ENCODE results near the gene GTF2H3.

GRCh38 chr12:122892239-122892787 is 3.6 kb downstream of the VPS37B start:
- PRO-cap: no peak
- RAMPAGE, long total RNA: no peak

GRCh38 chr12:122943099-122943631 is 23.1 kb downstream of the ABCB9 start:
- PRO-cap: no peak
- RAMPAGE, long total RNA: no peak

DNA sequence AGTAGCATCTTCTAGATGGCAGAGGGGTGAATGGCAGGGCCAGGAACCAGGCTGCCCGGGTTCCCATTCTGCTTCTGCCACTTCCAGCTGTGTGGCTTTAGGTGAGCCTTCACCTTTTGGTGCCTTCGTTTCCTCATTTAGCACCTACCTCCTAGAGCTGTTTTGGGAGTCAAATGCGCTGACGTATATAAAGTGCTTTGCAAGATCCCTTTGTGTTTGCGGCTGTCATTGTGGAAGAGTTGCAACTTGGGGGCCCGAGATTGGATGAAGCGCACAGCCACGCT is 701 bp upstream of the ARL6IP4 start:
- PRO-cap: no peak
- RAMPAGE, long total RNA: no peak

DNA sequence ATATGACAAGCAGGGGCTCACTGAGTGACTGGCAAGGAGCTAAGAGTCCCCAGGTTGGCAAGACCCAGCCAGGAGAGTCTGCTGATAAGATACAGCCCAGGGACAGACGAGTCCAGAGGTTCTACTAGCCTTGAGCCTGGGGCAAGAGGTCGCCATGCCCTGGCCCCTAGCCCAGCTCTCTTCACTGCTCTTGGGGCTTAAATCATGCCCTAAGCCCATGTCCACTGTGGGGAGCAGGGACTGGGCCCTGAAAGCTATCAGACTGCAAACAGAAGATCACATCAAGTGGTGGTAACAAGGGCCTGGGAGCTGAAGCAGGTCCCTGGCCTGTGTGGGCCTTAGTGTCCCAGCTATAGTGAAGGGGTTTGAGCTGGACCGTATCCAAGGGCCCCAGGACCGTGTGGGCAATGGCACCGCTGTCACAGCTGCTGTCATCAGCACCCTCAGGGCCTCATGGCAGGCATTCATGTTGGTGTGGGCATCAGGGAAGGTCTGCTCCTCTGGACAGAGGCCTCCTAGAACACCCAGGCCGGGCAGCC is 80.8 kb downstream of the PITPNM2 start:
- PRO-cap: no peak
- RAMPAGE, long total RNA: no peak

DNA sequence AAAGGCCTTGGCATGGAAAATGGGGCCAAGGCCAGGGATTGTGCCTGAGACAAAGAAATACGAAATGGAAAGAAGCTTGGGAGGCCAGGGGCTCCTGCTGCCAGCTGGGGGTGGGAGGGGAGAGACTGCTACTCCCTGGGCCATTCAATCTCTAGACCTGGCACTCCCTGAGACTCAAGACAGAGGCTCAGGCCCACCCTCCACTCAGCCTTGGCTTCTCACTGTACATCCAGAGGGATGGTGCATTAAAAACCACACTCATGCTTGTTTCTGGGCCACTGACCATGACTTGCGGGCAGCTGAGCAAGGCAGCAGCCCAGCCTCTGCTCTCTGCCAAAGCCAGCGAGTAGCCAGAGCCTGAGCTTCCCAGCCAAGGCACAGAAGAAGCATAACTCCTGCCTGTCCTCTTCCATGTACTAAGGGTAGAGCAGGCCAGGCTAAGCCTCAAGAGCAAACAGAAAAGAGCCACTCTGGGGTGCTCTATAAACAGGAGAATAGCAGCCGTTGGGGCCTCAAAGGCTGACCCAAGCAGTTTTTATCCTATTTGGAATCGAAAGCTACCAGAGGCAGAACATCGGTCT is 41.5 kb downstream of the PITPNM2 start:
- PRO-cap: no peak
- RAMPAGE, long total RNA: no peak

GRCh38 chr12:123151414-123151835 is 535 bp upstream of the PITPNM2 start:
- PRO-cap: unidirectional peak, minus-strand start at chr12:123151647
- RAMPAGE, long total RNA: no peak

- PRO-cap: no peak
- RAMPAGE, long total RNA: no peak
Observed at GRCh38 chr12:123365533-123366077, 958 bp upstream of the SBNO1 start.

DNA sequence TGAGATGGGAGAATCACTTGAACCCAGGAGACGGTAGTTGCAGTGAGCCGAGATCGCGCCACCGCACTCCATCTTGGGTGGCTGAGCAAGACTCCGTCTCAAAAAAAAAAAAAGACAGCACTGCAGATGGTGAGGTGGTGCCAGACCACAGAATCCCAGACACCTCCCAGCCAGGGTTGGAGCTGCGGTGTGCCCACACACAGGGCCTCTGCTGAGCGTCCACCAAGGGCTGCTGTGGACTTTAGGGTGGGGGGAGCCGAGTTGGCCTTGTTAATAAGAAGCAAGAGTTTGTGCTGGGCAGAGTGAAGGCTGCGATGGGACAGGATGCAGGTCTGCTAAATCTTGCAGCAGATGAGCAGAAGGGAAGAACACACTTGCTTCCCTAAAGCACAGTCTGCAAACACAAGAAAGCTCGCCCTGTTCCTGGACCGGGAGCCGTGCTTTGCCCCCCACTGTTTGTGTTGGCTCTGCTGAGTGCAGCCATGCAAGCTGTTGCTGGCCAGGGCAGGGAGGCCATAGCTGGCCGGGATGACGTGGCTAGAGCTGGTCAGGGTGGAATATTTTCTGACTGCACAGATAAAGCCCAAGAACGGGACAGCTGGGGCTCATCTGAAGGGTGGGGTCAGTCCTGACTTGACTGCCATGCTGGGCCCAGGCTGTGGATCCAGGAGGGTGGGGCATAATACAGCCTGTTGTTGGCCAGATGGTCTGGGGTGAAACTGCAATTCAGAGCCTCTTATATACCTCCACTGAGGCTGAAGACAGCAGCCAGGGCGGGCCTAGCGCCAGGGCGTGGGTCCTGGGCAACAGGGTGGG is 14.5 kb downstream of the KMT5A start:
- PRO-cap: bidirectional peak, plus-strand start at position 608 of the sequence, minus-strand start at position 444 of the sequence
- RAMPAGE, long total RNA: no peak

DNA sequence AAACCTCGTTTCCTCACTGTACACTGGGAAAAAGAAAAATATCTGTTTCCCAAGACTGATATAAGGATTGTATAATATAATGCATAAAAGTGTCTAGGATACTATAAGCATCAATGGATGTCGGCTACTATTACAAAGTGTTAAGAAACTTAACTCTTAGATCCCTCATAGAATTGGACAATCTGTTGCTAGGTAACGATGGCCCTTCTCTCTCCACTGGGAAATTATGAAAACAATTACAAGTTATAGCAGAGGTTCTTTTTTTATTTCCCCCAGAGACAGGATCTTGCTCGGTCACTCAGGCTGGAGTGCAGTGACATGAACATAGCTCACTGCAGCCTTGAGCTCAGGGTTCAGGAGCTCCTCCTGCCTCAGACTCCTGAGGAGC is 8.1 kb upstream of the RILPL2 start:
- PRO-cap: no peak
- RAMPAGE, long total RNA: no peak

DNA sequence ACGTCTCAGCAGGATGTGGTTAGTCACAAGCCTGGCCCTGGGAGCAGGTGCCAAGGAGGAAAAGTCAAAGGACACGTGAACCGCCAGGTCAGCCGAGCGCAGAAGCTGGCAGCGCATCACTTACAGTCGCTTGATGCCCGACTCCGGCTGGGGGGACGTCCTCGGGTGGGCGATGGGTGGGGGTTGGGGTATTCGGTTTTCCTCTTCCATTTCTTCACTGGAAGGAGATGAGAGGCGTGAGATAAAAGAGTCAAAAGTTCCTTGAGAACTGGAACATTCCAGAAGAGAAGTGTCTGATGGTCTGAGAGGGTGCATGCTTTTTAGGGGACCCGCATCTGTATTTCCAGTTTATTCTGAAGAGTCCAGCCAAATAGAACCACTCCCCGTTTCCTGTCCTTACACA is 26.1 kb downstream of the SNRNP35 start:
- PRO-cap: no peak
- RAMPAGE, long total RNA: no peak

GRCh38 chr12:123633503-123634374 is at the start of gene GTF2H3:
TSS of gene GTF2H3 (plus strand) at chr12:123633829.
- PRO-cap: bidirectional peak, plus-strand start at chr12:123633829, minus-strand start at chr12:123633675
- RAMPAGE, long total RNA: start-site peak on the minus strand at chr12:123633642-123633686, 457 reads; start-site peak on the plus strand at chr12:123633837-123633845, 19 reads

DNA sequence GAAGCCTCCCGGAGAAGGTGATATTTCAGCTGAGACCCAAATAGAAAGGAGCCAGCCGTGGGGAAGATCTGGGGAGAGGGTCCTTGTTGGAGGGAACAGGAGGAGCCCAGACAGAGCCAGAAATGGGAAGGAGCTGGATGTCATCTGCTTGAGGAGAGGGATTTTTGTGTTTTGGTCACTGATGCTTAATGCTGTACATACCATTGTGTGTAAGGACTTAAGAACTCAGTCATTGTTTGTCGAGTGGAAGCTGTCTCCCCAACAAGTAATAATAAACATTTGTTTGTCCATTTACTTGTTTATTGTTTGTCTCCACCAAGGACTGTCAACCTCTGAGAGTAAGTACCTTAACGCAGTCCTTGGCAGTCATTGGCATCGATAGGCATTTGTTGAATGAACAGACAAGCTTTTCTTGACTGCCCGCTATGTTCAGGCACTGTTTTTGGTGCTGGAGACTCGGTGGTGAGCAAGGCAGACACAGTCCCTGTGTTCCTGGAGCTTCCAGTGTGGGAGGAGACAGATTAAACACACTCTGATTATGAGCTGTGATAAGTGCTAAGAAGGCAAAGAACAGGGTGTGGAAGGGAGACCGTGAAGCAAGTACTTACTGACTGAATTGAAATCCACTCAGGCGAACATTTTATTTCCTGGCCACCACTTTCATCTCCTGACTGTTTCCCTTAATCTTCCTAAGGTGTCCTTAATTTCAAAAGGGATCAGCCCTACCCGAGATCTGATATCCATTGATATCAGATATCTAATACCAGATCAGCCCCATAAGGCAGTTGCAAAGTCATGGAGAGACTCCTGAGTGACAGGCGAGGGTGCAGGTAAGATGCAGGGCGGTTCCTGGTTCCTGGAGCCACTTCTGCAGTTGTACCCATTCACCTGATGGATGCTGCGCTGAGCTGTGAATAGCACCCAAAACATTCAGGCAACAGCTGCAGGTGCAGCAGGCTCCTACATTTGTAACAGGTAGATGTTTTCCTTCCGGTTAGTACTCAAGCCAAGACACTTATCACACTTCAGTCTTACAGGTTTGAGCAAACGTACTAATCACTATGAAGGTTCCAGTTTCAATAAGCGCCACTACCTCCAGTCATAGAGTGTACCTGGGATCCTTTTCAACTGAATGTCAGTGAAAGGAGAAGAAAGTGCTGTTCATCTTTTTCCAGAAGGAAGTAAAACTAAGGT is 1.4 kb downstream of the ATP6V0A2 start:
- PRO-cap: no peak
- RAMPAGE, long total RNA: no peak

GRCh38 chr12:123941770-123942107 is 30.9 kb downstream of the CCDC92 start:
- PRO-cap: no peak
- RAMPAGE, long total RNA: no peak

DNA sequence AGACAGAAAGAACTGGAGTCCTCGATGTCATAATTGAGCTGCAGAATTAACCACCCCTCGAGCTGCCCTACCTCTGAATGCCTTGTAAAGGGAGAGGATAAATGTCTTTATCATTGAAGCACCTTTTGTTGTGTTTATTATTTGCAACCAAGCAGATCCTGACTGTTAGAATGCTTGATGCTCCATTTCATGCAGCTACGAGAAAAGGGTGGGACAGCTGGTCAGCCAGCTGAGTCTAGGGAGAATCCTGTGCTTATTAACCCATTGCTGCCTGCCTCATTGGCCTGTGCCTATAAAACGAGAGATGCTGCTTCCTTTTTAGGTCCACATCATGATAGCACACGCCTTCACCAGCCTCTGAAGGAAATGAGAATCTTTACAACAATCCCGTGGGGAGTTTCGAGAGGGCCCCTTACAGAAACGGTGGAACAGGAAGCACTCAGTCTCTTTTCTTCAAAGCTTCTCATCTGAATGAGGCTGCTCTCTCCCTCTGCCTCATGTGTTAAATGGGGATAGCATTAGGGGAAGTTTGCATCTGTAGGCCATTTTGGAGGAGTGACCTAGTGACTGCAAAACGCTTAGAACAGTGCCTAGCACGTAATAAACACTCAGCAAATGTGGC is 147.4 kb upstream of the RFLNA start:
- PRO-cap: no peak
- RAMPAGE, long total RNA: no peak

GRCh38 chr12:124388450-124389186 is 93.7 kb downstream of the RFLNA start:
- PRO-cap: bidirectional peak, plus-strand start at chr12:124388962, minus-strand start at chr12:124388821
- RAMPAGE, long total RNA: no peak

GRCh38 chr12:124391648-124392756 is 97.1 kb downstream of the RFLNA start:
- PRO-cap: no peak
- RAMPAGE, long total RNA: start-site peak on the minus strand at chr12:124391945-124392047, 12 reads

GRCh38 chr12:124410171-124410821 is 115.4 kb downstream of the RFLNA start:
- PRO-cap: no peak
- RAMPAGE, long total RNA: no peak

DNA sequence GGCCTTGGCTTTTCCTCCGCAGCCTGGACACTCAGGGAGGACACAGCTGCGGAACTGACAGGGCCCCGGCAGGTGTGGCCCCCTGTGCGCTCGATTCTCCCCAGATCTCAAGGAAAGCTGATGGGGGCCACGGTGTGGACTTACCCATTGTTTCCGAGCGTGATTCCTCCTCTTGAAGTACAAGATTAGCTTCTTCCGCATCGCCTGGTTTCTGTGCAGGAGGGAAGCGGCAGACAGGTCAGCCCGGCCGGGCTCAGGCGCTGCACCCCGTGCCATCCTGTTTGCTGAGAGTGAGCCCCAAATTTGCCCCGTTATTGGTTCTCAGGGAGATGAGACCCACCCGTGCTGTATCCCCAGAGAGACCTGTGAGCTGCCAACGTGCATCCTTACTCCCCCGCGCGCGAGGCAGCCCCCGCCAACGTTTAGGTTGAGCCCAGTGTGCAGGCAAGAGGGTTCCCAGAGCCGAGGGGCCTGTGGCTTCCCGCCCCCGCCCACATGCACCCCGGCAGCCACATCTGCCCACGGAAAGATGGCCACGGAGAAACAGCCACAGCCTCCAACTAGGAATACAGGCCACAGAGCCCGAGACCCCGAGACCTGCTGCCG is 129.5 kb downstream of the NCOR2 start:
- PRO-cap: no peak
- RAMPAGE, long total RNA: start-site peak on the minus strand centred at position 179 of the sequence, 67 bp wide, 26 reads

- PRO-cap: unidirectional peak, plus-strand start at chr12:124442965; unidirectional peak, plus-strand start at chr12:124443028
- RAMPAGE, long total RNA: no peak
Observed at GRCh38 chr12:124442442-124443200, 124.8 kb downstream of the NCOR2 start.

DNA sequence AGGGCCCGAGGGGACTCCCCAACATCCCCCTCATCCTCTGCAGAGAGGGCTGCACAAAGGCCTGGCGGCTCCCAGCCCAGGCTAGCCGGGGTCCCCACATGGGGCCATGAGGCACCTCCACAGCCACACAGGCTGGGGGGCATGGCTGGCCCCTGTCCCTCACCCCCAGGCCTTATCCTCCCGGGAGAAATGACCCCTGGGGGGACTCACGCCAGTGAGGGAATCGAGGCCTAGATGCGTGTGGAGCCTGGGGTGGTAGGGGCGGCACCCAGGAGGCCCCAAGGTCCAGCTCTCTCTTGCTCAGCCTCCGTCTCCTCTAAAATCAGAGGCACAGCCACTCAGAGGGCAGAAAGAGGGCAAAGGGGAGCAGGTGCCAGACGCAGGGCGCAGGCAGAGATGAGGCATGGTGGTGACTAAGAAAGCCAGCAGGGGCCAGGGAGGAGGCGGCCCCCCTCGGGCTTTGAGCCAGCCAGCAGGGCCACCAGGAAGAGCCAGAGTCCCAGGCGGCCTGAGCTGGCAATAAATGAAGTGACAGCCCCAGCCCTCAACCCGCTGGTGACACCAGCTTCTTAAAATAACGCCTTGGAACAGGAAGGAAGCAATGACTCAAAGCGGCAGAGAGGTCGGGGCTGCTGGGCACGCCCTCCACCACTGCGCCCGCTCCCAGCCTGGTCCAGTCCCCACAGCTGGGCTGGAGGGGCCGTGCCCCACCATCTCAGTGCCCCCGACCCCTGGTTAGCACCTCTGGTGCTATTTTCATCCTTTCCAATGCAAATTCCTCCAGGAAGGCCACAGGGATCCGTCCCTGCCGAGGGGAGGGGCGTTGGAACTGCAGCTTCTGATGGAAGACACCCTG is 114.1 kb downstream of the NCOR2 start:
- PRO-cap: no peak
- RAMPAGE, long total RNA: no peak

All from vagina (tissue), 1 donor.